HT-29 (cell line): ENCODE measurements around a stretch of chr5.

GRCh38 chr5:80253221-80254149 is 2.4 kb downstream of the SERINC5 start:
- RAMPAGE, long total RNA, result no peak

DNA sequence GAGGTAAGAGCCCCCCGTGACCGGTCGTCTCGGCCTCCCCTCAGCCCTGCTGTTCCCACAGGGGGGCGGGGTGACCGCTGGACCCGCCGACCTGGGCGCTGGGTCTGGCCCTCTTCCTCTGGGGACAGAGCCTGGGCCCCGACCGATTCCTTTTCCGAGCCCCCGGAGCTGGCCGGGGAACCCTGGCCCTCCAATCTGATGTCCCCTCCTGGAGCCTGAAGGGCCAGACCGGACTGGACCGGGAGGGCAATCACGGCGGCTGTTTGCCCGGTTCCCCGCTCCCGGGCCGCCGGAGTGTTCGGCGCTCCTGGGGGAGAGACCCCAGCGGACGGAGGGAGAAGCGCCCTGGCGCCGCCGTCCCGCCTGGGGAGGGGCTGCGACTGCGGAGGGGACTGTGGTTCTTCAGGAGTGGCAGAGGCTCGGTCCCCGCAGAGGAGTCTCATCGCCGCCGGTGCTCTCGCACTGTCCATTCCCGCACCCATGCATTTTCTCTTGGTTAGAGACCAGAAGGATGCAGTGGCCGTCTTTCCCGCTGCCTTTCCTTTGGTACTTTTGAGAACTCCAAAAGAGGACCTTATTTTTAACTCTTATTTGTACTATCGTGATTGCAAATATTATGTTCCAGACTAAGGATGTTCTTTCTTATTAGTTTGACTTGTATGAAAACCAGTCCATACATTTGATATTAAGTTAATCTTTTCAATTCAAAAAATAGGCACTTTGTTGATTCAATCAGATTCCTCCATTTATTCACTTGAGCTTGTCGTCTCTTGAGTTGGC is 477 bp downstream of the ZFYVE16 start:
- RAMPAGE, long total RNA, result no peak

DNA sequence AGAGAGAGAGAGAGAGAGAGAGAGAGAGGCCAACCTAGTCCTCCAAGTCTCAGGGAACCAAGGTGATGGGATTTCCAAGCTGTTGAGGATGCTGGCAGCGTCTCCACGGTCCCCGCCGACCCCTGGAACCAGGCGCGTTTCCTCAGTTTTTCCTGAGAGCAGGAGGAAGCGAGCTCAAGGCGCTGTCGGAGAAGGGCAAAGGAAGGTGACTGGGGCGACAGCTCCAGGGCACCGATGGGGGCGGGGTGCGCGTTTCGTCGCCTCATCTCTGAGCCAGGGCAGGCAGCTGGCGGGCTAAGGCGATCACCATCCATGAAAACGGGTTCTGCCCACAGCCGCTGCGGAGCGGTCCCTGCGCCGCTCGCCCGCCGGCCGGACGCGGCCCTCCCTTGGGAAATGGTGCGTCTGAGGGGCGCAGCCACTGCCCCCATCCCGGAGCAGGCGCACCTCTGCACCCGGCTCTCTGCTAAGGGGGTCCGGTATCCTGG is 1.1 kb downstream of the ANKRD34B start:
- RAMPAGE, long total RNA, result no peak

DNA sequence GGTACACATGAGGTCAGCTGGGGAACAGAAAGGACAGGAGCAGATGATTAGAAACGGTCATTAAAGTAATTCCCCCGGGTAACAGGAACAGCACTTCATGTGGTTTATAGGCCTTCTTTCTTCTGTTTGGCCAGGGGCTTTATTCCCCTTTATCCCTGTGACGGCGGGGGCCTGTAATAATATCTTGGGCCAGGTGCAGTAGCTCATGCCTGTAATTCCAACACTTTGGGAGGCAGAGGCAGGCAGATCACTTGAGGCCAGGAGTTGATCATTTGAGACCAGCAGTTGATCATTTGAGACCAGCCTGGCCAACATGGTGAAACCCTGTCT is 30.4 kb upstream of the MSH3 start:
- RAMPAGE, long total RNA, result no peak

- RAMPAGE, long total RNA, result no peak
Observed at GRCh38 chr5:80626870-80627397, 27.5 kb upstream of the MSH3 start.

DNA sequence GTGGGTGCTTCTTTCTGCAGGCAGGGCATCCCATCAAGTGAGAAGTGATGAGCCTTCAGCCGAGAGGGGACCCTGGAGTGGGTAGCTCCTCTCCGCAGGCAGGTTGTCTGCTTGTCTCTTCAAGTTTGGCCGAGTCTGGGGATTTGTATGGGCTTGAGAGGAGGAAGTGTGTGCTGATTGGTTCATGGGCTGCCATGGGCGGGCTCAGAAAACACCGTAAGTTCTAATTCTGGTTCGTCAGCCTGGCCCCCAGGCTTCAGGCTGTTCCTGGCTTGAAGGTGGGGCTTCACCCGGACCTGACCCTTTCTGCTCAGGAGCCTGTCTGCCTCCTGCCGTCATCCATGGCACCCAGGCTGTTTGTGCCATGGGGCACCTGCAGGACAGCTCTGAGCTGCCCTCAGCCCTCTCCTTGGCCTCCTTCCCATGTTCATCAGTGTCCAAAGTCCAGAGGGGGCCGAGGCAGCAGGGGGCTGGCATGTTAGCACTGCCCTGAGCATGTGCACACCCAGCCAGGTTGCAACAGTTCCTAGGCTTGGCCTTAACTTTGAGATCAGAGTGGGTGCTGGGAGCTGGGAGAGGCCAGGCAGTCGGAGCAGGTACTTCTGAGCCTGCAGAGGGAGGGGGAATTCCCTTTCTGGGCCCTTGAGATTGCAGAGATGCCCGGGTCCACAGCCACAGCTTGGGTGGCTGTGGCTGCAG is 13.4 kb upstream of the DHFR start:
- RAMPAGE, long total RNA, result no peak

DNA sequence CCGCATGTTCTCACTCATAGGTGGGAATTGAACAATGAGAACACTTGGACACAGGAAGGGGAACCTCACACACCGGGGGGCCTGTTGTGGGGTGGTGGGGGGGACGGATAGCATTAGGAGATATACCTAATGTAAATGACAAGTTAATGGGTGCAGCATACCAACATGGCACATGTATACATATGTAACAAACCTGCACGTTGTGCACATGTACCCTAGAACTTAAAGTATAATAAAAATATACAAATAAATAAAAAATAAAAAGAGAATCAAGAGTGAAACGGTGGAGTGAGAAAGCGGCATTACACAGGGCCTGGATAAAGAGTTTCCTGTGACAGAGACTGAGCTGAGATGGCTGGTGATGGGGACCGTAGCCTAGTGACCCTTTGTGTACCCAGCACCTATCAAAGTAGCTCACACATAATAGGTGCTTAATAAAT is 44.0 kb upstream of the DHFR start:
- RAMPAGE, long total RNA, result no peak

- RAMPAGE, long total RNA, result no peak
Observed at GRCh38 chr5:80816003-80816751, 144.0 kb upstream of the RASGRF2 start.

- RAMPAGE, long total RNA, result no peak
Observed at GRCh38 chr5:81164646-81164861, 68.6 kb upstream of the CKMT2 start.

- RAMPAGE, long total RNA, result no peak
Observed at GRCh38 chr5:81239763-81240028, 6.6 kb downstream of the CKMT2 start.

DNA sequence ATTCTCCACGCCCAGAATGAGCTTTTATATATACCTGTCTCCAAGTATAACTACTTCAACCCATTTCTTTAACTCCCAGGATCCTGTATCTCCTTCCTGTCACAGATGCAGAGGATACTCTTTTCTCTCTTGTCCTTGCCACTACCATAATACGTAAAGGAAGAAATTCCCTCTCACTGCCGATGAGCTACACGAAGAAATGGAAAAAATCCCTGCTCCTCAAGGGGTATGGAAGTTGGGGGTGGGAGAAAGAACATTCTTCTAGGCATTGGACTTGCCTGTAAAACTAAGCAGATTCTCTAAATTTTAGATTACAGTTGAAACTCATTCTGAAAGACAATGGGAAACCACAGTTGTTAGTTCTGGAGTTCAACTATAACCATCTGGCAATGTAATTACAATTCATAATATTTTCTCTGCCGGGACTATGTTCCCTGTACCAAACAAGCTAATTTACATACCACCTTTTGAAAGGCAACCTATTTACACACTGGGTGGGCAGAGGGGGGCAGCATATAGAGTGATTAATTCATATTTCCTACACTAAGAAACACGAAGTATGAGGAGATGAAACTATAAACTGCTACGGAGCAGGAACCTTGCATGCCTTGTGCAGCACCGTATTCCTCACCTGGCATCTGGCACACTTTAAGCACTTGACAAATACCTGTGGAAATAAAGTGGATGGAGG is 54.5 kb downstream of the SSBP2 start:
- RAMPAGE, long total RNA, result no peak

DNA sequence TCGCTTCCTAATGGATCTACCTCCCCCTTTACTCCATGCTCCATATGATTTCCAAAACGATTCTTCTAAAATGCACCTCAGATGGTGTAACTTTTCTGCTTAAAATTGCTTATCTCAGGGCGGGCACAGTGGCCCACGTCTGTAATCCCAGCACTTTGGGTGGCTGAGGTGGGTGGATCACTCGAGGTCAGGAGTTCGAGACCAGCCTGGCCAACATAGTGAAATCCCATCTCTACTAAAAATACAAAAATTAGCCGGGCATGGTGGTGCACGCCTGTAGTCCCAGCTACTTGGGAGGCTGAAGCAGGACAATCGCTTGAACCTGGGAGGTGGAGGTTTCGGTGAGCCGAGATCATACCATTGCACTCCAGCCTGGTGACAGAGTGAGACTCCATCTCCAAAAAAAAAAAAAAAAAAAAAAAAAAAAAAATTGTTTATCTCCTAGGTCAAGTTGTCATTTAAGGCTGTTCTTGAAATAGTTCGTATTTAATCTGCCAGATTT is 12.1 kb downstream of the SSBP2 start:
- RAMPAGE, long total RNA, result no peak

DNA sequence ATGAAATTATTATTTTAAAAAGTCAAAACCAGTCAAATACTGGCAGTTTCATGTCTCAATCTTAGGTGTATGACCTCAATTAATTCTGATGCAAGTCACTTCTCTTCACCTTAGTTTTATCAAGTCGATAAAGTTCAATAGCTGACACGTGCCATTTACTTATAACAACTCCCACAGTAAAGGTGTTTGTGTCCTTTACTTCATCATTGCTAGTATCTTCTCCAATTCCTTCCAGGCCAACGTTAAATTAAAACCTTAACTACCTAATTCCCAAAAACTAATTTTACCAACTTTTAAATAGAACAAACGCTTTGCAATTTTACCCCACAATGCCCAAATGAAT is 936 bp downstream of the RPS23 start:
- RAMPAGE, long total RNA, result no peak

GRCh38 chr5:82435160-82435705 is 157.1 kb upstream of the RPS23 start:
- RAMPAGE, long total RNA, result no peak

DNA sequence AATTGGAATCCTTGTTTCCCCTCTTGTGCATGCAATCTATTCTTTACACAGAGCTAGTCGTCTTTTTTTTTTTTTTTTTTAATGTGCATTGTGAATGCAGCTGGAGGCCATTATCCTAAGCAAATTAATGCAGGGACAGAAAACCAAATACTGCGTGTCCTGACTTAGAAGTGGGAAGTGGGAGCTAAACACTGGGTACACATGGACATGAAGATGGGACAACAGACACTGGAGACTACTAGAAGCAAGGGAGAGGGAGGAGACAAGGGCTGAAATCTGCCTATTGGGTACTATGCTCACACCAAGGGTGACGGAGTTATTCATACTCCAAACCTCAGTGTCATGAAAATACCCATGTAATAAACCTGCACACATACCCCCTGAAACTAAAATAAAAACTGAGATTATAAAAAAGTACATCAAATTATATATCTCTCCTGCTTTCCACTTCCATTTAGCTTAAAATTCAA is 192.5 kb upstream of the RPS23 start:
- RAMPAGE, long total RNA, result no peak

GRCh38 chr5:83076379-83076747 is 831 bp downstream of the TMEM167A start:
- RAMPAGE, long total RNA, result no peak

GRCh38 chr5:83134364-83134836 is 57.1 kb downstream of the XRCC4 start:
- RAMPAGE, long total RNA, result no peak

DNA sequence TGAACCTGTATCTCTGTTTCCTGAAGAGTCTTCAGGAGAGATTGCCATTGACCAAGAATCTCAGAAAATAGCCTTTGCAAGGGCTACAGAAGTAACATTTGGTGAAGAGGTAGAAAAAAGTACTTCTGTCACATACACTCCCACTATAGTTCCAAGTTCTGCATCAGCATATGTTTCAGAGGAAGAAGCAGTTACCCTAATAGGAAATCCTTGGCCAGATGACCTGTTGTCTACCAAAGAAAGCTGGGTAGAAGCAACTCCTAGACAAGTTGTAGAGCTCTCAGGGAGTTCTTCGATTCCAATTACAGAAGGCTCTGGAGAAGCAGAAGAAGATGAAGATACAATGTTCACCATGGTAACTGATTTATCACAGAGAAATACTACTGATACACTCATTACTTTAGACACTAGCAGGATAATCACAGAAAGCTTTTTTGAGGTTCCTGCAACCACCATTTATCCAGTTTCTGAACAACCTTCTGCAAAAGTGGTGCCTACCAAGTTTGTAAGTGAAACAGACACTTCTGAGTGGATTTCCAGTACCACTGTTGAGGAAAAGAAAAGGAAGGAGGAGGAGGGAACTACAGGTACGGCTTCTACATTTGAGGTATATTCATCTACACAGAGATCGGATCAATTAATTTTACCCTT is 66.2 kb downstream of the VCAN start:
- RAMPAGE, long total RNA, result no peak

GRCh38 chr5:84543595-84543884 is 158.9 kb upstream of the EDIL3 start:
- RAMPAGE, long total RNA, result no peak

DNA sequence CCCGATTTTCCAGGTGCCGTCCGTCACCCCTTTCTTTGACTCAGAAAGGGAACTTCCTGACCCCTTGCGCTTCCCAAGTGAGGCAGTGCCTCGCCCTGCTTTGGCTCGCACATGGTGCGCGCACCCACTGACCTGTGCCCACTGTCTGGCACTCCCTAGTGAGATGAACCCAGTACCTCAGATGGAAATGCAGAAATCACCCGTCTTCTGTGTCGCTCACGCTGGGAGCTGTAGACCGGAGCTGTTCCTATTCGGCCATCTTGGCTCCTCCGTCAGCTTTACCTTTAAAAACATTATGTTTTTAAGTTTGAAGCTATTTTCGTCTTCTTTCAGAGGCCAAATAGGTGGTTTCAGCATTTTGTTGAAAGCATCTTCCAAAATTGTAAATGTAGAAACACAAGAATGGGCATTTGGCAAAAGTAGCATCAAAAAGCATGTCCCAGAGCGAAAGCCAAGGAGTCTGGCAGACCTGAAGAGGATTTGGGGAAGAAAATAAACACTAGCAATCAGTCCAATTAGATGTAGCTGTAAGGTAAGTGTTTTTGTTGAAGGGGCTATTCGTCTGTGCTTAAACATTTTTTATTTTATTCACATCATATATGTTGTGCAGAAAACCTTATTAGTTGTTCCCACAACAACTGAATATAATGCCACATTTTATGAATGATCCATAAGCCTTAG is 954.2 kb upstream of the COX7C start:
- RAMPAGE, long total RNA, result no peak